Non-pigmented ciliary epithelial cell (primary cell): ENCODE measurements around a stretch of chr18.

DNA sequence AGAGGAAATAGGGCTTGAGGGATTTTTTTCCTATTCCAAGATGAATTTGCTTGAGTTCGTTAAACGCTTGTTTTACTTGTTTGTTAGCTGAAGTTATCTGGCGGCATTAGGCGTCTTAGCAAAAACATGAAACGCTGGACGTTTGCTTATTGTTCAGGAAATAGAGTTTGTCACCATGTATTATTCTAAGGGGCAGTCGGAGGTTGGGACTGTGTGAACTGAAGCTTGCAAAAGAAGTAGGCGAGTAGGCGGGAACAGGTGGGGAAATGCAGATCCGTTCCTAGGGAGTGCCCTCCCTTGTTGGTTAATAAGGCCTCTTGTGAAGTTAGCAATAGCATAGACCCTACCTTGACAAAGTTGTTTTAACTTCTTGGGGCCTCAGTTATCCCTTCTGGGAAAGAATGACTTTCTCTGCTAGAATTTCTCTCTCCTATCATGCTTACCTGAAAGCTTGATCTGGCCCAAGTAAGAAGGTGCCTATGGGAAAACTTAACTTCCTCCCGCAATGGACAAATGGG, 2.0 kb downstream of the CABLES1 start:
- RRBS, result no CpG with 5 or more reads among the region's 11 CpGs

GRCh38 chr18:23159541-23159765, 24.2 kb downstream of the CABLES1 start:
- RRBS, result no CpG with 5 or more reads among the region's 6 CpGs

DNA sequence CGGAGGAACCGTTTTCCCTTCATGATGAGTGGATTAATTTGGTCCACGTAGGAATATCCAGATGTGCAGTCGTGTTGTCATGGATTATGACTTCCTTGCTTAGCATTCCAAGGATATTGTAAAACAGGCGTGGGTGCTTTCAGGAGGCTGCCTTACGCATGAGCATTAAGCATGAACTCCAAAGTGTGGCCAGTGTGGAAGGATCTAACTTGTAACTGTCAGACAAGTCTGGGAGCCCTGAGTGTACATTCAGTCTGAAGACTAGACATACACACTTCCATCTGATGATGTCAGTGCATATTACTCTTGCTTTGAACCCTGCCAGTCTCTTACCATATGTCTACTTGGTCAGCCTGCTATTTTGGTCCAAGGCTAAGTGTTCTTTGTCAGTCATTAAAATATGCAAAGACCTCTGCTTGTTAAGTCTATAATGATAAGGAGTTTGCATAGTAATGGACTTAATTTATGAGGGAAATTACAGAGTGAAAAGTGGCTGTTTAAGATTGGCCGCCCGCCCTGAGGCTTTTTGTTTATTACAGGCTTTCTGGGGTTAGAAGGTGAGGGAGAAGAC, 48.2 kb downstream of the CABLES1 start:
- RRBS, result no CpG with 5 or more reads among the region's 8 CpGs

GRCh38 chr18:23189825-23190195, 54.5 kb downstream of the CABLES1 start:
- RRBS, result no CpG with 5 or more reads among the region's 6 CpGs

GRCh38 chr18:23358657-23359222, 79.0 kb downstream of the TMEM241 start:
- RRBS, result no CpG with 5 or more reads among the region's 10 CpGs

- RRBS, result no CpG with 5 or more reads among the region's 12 CpGs
Measured at GRCh38 chr18:23453684-23454246, 678 bp downstream of the RIOK3 start.

- RRBS, result no CpG with 5 or more reads among the region's 7 CpGs
Measured at GRCh38 chr18:23480642-23481019, 22.7 kb upstream of the RMC1 start.

GRCh38 chr18:23484529-23484987, 18.8 kb upstream of the RMC1 start:
- RRBS, result no CpG with 5 or more reads among the region's 7 CpGs

GRCh38 chr18:23521642-23522381, 18.5 kb downstream of the RMC1 start:
- RRBS, result no CpG with 5 or more reads among the region's 9 CpGs

DNA sequence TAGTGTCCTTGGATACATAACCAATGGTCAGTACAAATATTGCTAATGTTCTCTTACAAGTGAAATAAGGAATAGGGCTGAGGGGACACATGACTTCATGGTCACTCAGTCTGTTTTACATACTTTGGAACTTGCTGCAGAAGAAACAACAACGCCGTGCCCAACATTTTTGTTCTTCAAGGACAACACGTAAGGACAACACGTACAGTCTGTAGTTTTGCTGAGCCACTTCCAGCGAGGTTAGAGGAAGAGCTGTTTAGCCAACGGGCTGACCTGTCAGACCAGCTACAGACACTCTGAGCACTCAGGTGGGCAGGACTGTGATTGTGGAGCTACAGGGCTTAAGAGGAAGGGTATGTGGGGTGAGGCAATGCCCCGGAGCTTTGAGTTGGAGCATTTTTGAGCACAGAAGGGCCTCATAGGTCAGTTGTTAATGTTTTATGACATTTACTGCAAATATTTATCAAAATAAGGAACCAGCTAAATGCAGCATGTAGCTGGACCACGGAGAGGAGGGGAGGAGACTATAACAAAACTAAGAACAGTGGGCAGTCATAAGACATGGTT, 26.1 kb upstream of the NPC1 start:
- RRBS, result no CpG with 5 or more reads among the region's 8 CpGs

DNA sequence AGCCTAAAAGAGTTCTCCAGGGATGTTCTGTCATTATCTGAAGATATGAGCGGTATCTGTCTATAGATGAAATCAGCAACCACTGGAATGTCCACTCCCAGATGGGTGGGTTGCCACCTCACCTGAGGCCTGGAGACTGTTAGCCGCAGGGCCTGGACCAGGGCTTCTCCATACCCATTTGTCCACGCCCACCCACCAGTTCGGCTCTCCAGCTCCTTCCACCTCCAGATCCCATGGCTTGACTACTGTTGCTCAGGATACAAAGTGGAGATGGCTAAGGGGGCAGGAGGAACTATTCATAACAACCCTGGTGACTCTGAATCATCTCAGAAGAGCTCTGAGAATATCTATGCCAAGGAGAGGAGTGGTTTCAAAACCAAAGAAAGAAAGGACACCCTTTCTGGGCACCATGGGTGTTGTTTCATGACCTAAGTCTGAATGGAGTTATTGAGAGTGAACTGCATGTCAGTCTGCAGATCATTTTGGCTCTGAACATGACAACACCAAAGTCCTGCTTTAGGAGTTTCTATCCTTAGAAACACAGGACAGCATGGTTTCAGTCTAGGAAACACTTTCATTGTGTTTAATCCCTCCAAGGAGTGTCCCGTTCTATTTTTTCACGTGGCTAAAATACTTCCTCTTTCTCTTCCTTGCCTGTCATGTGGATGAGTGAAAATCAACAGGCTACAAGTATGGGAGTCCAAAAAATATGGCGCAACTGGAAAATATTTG, 145.9 kb downstream of the LAMA3 start:
- RRBS, result no CpG with 5 or more reads among the region's 7 CpGs

GRCh38 chr18:23900857-23901368, 113.6 kb upstream of the TTC39C start:
- RRBS, result no CpG with 5 or more reads among the region's 8 CpGs

DNA sequence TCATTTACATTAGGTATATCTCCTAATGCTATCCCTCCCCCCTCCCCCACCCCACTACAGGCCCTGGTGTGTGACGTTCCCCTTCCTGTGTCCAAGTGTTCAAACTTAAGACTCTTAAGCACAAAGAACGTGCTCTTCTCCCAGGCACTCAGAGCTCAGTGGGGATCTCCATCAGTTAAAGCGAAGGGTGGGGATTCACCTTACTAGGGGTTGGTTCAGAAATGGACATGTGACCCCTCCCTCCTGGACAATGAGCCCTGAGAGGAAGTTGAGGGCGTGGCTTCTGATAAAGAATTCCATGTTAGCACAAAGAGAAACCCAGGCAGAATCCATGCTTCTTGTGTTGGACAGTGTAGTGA, 78.2 kb upstream of the TTC39C start:
- RRBS, result no CpG with 5 or more reads among the region's 4 CpGs

DNA sequence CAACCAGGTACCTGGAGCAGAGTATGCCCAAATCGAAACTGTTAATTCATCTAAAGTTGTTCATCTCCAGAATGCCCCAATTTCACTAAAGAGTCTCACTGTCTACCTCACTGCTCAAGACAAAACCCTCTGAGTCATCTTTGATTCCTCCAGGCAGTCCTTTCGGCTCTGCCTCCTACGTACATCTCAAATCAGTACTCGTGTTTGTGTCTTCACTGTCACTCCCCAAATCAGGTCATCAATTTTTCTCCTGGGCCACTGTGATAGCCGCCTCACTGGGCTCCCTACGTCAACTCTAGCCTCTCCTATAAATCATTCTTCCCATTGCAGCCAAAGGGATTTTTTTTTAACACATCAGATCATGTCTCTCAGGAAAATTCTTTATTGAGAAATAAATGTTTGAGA, 42.1 kb upstream of the TTC39C start:
- RRBS, result no CpG with 5 or more reads among the region's 6 CpGs

DNA sequence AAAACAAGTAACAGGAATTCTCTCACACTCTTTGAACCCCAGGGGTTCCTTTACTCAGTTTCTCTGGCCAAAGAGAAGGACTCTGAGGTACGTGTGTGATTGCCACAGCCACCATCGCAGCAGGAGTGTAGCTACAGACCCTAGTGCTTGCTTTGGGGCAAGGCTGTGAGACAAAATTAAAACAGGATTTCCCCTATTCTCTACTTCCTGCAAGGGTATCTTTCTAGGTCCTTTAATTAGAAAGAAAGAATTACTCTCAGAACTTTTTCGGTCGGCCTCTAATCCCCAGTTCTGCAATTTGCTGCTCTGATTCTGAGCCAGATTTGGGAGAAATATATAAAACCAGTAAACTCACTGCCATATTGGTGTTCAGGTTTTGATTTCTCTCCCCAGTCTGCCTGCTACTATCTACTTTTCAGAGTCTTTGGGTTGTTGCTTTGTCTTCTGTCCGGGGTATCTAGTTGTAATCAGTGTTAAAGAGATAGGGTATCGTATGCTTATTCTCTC, 38.2 kb downstream of the CABYR start:
- RRBS, result no CpG with 5 or more reads among the region's 6 CpGs

- RRBS, result no CpG with 5 or more reads among the region's 8 CpGs
Measured at GRCh38 chr18:24986698-24987522, 365.1 kb downstream of the ZNF521 start.

DNA sequence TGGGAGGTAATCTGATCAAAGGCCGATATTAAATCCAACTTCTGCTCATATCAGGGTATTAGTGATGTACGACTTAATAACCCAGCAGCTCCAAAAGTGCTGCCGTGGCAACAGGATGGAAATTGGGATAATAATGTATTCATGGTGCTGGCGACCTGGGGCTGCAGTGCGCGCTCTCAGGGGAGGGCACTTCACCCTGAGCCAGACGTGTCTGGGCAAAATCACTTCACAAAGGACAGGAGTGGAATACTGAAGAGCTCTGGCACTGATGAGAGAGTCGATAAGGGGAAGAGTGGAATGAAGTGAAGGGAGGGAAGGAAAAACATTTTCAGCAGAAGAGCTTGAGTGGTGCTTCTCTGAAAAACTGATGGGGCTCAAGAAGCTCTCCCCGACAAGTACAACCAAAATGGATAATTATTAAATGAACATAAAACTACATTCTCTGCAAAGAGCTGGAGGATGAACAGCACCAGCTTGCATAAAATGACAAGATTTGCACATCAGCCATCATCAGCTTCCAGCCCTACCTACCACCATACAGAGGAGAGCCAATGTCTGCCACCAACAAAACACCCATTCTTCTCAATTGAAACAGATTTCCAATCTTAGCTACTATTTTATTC, 65.9 kb downstream of the ZNF521 start:
- RRBS, result no CpG with 5 or more reads among the region's 9 CpGs

- RRBS, result 2% methylated on average over 22 of the region's 67 CpGs
Measured at GRCh38 chr18:25349906-25350495, 2.0 kb downstream of the ZNF521 start.

DNA sequence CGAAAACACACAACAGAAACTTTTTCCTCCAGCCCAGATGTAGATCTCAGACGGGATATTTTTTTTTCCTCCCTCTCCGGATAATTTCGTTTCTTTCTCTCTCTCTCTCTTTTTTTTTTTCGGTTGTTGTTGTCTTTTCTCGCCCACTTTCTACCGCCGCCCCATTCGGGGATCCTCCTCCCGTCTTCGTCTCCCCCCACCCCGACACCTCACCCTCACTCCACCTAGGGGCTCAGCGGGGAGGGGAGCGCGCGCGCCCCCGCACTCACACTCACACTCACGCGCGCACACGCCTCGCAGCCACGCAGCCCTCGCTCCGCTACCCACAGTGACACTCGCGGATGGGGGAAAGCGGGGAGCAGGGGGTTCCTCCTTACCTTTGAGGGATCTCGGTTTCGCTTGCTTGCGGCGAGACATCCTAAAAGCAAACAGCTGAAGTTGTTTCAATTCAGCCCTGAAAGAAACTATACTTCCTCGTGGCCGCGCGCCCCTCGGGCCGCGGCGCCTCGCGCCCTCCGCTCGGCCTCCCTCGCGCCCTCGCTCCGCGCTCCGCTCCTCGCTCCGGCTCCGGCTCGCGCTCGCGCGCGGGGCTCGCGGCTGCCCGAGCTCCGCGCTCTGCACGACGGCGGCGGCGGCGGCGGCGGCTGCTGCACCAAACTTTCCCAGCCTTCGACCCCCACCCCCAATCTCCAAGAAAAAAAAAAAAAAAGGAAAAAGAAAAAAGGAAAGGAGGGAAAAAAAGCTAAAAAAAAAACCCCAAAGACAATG, 1.3 kb downstream of the ZNF521 start:
- RRBS, result no CpG with 5 or more reads among the region's 74 CpGs

DNA sequence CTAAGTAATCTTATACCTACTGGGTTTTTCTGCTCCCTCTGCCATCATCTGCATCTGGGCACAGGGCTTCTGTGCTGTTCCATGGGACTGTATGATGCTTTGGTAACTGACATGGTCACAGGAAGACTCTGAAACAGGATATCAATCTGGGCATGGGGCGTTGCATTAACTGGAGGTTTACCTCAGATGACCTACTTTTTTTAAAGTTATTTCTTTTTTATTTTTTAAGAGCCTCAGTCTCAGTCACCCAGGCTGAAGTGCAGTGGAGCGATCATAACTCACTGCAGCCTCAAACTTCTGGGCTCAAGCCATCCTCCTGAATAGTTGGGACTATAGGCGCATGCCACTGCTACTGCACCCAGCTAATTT, 365.3 kb downstream of the SS18 start:
- RRBS, result no CpG with 5 or more reads among the region's 3 CpGs